Parotid gland (tissue), 1 donor: Measurements from ENCODE around the genes CLDND2, C19orf84, SIGLEC12, SIGLEC6 and SPACA6.

DNA sequence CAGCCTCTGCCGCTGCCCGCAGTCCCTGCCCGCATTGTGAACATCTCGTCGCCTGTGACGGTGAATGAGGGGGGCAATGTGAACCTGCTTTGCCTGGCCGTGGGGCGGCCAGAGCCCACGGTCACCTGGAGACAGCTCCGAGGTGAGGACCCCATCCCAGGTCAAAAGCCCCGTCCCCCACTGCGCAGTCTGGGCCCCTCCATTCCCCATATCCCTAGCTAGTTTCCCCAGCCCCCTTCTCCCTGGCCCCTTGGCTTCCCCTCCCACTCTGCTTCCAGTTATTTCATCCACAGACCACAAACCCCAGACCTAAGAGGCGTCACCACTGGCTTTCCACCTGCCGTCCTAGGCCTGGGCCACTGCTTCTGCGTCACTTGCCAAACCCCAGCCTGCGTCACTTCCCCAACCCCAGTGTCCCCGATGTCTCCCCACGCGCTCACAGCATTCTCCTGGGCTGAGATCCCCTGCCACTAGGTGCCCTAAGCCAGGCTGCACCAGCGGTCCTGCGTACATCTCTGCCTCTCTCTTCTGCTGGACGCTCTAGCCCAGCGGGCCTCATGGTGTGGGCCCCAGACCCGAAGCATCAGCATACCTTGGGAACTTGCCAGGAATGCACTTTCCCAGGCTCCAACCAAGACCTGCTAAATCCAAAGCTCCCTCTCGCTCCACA, 14.0 kb downstream of the IGLON5 start:
- PRO-cap: no peak

GRCh38 chr19:51347448-51347978, 5.6 kb upstream of the VSIG10L start:
- PRO-cap: no peak

DNA sequence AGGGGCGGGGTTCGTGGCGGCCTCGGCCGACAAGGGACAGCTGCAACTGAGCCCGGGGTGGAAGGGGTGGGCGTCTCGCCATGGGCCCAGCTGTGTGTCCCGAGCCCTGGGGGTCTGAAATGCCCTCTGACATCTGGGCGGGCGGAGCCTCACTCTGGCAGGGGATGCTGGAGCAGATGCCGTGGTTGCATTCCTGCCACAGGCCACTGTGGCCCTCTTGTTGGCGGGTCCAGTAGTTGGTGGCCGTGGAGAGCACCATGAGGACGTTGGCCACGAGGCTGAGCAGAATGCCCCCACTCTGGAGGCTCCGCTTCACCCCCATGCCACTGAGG, 581 bp downstream of the CLDND2 start:
- PRO-cap: no peak

- PRO-cap: no peak
These were observed at the start of gene CLDND2 for GRCh38 chr19:51368602-51369206. CLDND2 (minus strand) TSS chr19:51369003.

GRCh38 chr19:51390394-51391106, at the start of gene C19orf84:
C19orf84 (minus strand) TSS chr19:51390591.
- PRO-cap: no peak

GRCh38 chr19:51460107-51460796, 2.0 kb upstream of the SIGLEC8 start:
- PRO-cap: no peak

GRCh38 chr19:51501452-51501980, at the start of gene SIGLEC12:
SIGLEC12 (minus strand) TSS chr19:51501800.
- PRO-cap: no peak

DNA sequence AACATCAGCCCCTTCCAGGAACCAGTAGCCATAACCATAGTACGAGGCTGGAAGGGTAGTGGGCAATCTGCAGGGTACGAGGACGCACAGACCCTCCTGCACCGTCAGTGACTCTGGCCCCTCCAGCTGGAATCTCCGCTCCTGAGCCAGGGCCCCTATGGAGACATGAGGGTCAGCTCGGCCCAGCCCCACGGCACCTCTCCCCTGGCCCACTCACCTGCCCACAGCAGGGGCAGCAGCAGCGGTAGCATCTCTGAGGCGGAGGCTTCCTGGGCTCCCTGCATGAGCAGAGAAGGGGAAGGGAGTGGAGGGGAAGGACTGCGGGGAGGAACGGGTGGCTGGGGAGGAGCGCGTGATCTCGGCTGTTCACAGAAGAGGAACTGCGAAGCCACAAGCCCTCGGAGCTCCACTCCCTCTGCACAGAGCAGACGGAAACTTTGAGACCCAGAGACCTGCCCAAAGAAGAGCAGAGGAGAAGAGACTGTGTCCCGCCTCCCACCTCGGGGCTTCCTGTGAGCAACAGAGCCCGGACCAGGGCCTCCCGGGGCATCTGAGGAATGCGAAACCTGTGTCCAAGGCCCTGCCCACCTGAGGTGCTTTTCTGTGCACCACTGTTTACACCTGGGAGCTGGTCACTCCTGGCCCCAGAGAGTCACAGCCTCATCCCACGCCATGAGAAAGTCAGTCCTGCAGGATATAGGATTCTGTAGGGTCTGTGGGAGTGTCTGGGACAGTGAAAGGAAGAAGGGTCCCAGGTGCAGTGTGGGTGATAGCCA, at the start of gene SIGLEC6:
Gene SIGLEC6 (minus strand): TSS at position 306 of the 776 bp plus-strand sequence.
- PRO-cap: no peak

DNA sequence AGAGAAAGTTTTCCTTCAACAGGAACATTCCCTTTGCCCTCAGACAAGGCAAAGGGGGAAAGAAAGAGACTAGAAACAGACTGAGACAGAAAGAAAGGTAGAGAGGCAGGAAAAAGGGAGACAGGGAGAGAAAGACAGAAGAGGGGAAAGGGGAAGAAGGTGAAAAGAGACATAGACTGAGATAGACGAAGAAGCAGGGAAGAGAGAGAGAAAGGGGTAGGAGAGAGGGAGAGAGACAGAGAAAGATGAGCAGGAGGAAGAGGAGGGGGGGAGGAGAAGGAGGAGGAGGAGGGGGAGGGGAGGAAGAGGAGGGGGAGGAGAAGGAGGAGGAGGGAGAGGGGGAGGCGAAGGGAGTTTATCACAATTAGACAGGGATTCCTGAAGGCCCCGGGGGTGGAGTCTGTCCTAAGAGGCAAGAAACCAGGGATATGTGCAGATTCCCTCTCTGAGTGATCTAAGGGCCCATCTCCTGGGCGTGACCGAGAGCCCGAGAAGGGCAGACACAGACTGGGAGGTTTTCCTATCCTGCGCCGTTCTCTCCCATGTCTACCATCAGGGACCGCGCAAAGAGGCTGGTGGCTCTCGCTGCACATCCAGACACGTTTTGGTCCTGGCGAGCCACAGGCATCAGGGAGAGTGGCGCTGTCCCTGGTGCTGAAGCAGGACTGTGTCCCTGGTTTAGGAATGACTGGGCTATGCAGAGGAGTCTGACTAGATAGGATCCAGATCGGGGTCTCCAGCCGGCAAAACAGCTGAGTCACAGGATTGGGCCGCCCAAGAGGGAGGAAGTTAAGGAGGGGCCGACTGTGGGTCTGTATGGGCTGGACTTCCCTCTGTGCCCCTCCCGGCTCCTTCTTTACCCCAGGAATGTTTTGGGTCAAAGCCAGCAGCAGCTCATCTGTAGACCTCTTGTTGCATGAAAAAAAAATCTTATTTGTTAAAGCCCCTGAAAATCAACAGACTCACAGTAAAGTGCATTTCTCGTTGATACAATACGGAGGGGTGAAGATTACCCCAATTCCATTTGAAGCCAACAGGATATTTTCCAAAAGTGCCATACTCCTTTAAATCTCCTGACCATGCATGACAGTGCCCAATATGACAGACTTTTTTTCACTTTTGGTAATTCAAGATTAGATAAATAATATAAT, 18.0 kb upstream of the ZNF175 start:
- PRO-cap: no peak

DNA sequence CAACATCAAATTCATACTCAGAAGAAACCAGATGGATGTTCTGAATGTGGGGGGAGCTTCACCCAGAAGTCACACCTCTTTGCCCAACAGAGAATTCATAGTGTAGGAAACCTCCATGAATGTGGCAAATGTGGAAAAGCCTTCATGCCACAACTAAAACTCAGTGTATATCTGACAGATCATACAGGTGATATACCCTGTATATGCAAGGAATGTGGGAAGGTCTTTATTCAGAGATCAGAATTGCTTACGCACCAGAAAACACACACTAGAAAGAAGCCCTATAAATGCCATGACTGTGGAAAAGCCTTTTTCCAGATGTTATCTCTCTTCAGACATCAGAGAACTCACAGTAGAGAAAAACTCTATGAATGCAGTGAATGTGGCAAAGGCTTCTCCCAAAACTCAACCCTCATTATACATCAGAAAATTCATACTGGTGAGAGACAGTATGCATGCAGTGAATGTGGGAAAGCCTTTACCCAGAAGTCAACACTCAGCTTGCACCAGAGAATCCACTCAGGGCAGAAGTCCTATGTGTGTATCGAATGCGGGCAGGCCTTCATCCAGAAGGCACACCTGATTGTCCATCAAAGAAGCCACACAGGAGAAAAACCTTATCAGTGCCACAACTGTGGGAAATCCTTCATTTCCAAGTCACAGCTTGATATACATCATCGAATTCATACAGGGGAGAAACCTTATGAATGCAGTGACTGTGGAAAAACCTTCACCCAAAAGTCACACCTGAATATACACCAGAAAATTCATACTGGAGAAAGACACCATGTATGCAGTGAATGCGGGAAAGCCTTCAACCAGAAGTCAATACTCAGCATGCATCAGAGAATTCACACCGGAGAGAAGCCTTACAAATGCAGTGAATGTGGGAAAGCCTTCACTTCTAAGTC, 16.3 kb downstream of the ZNF175 start:
- PRO-cap: no peak

GRCh38 chr19:51593833-51595017, 23.1 kb downstream of the ZNF175 start:
- PRO-cap: no peak

GRCh38 chr19:51602507-51602893, 27.7 kb downstream of the SIGLEC5 start:
- PRO-cap: no peak

- PRO-cap: no peak
These were observed 1.8 kb downstream of the SIGLEC14 start for GRCh38 chr19:51644605-51645351.

- PRO-cap: no peak
These were observed 1.1 kb downstream of the SIGLEC14 start for GRCh38 chr19:51645377-51646024.

DNA sequence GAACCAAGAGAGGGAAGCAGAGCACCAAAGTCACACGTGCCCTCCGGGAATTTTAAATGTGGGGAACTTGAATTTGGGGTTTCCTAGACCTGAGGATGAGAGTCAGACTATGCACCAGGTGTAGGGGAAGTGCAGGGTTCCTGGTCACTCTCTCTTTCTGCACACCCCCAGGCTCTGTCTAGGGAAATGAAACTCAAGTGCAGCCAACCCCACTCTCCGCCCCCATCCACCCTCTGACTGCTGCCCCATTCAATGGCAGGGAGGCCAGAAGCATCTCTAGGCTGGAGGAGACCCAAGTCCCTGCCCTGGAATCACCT, 4.5 kb upstream of the SIGLEC14 start:
- PRO-cap: no peak

DNA sequence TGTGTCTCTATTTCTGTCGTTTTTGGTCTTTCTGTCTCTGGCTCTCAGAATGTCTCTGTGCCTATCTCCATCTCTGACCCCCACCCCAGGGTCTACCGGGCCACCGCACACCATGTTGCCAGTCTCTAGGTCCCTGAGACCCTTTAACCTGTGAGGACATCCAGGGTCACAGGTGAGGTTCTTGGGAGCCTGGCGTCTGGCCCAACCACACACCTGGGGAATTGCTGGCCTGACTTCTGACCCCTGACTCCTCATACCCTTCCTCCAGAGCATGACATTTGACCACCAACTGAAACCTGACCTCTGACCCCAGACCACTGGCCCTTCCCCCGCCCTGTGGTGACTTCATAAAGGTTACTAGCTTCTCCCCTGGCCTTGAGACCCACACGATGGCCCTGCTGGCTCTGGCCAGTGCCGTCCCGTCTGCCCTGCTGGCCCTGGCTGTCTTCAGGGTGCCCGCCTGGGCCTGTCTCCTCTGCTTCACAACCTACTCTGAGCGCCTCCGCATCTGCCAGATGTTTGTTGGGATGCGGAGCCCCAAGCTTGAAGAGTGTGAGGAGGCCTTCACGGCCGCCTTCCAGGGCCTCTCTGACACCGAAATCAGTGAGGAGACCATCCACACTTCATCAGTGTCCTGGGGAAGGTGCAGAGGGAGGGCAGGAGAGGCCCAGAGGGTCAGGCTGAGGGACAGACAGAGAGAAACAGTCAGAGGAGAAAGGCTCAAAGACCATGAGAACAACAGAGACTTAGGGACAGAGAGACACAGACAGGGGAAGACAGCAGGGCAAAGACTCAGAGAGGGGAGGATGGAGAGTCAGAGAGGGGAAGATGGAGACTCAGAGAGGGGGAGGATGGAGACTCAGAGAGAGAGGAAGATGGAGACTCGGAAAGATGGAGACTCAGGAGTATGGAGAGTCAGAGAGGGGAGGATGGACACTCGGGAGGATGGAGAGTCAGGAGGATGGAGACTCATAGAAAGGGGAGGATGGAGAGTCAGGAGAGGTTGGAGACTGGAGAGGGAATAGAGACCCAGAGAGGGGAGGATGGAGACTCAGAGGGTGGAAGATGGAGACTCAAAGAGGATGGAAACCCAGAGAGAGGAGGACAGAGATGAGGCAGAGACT, at the start of gene SPACA6:
Gene SPACA6 (plus strand): TSS at position 193 of the 1,124 bp plus-strand sequence.
- PRO-cap: no peak

DNA sequence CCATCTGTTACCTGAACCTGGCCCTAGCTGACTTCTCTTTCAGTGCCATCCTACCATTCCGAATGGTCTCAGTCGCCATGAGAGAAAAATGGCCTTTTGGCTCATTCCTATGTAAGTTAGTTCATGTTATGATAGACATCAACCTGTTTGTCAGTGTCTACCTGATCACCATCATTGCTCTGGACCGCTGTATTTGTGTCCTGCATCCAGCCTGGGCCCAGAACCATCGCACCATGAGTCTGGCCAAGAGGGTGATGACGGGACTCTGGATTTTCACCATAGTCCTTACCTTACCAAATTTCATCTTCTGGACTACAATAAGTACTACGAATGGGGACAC, 28.9 kb downstream of the FPR3 start:
- PRO-cap: no peak

GRCh38 chr19:51903730-51904739, 782 bp downstream of the ZNF649 start:
- PRO-cap: no peak

GRCh38 chr19:51976128-51976410, 10.6 kb downstream of the ZNF350 start:
- PRO-cap: no peak

DNA sequence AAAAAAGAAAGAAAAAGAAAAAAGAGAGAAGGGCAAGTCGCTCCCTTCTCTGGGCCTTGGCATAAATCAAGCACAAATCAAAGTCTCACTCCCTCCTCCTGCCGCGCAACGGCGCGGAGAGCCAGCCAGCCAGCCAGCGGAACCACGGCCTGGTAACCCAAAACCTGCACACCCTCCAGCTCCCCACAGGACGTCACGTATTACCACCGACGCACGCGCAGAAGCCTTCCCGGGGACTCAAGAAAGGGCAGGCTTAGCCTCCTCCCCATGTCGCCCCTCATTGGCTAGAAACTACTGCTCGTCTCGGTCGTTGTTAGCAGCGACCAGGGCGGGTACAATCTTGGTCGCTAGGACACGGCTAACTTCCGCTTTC, 400 bp upstream of the PPP2R1A start:
- PRO-cap: unidirectional peak, minus-strand start at position 159 of the sequence